ENCODE measurements around the gene ANKRD40.

DNA sequence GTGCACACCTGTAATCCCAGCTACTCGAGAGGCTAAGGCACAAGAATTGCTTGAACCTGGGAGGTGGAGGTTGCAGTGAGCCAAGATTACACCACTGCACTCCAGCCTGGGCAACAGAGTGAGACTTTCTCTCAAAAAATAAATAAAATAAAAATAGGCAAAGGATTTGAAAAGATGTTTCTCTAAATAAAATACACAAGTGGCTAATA lies 9.2 kb upstream of the MYCBPAP start:
- PRO-cap, 2 experiments, result peak in 2 of 2 experiments; most common minus-strand start position 126 of the sequence (in 2)

- PRO-cap, 2 experiments, result no peak in any of the 2 experiments
Observed at GRCh38 chr17:50506076-50506535, 2.1 kb upstream of the MYCBPAP start.

DNA sequence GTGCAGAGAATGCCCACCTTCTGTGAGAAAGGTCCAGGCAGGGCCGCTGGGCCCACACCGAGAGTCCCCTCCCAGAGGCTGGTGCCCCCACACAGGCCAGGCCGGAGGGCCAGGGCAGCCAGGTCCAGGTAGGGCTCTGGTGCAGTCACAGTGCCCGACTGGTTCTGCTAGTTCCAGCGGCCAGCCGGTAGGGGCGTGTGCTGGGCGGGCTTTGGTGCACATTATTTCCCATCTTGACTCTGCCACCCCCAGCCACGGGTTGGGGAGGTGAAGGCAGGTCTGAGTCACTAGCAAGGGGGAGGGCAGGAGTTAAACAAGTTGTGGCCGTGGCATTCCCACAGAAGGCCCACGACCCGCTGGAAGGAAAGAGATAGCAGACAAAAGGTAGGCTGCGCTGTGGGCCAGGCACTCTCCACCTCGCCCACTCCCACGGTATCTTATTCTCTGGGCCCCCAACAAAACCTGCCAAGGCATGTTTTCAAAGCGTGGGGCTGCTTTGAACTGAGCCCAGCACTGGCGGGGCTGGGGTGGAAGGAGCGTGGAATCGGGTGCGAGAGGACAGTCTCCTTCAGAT lies 1.8 kb downstream of the EPN3 start:
- PRO-cap, 2 experiments, result no peak in any of the 2 experiments

- PRO-cap, 2 experiments, result no peak in any of the 2 experiments
Observed at GRCh38 chr17:50536326-50537220, 4.0 kb downstream of the EPN3 start.

- PRO-cap, 2 experiments, result no peak in any of the 2 experiments
Observed at GRCh38 chr17:50635432-50636734, 1.2 kb downstream of the ABCC3 start.

GRCh38 chr17:50707090-50708399 lies at the start of gene ANKRD40:
TSS of gene ANKRD40 (minus strand) at chr17:50707914.
- PRO-cap, 2 experiments, result peak in 2 of 2 experiments; most common plus-strand start chr17:50707360 (in 2); most common minus-strand start chr17:50707247 (in 2)

- PRO-cap, 2 experiments, result no peak in any of the 2 experiments
Observed at GRCh38 chr17:50720399-50720821, 1.0 kb downstream of the LUC7L3 start.

DNA sequence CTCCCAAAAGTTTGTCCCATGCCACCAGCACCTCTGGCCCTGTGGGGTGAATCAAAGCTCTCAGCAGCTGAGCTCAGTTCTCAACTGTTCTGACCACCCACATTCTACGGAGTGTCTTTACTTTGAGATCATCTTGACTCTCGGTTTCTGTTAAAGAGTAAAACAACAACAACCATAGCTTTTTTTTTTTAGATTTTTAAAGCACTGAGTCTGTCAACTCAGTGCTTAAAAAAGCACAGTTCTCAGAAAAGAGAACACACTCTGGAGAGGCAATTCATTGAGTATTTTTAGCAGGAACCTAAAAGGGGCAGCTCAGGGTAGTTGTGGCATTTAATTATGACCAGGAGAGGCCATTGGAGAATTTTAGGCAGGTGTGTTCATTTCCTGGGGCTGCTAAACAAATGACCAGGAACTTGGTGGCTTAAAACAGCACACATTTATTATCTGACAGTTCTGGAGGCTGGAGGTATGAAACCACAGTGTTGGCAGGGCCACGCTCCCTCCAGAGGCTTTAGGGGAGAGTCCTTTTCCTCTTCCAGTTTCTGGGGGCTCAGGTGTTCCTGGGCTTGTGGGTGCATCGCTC lies 6.8 kb upstream of the WFIKKN2 start:
- PRO-cap, 2 experiments, result no peak in any of the 2 experiments

DNA sequence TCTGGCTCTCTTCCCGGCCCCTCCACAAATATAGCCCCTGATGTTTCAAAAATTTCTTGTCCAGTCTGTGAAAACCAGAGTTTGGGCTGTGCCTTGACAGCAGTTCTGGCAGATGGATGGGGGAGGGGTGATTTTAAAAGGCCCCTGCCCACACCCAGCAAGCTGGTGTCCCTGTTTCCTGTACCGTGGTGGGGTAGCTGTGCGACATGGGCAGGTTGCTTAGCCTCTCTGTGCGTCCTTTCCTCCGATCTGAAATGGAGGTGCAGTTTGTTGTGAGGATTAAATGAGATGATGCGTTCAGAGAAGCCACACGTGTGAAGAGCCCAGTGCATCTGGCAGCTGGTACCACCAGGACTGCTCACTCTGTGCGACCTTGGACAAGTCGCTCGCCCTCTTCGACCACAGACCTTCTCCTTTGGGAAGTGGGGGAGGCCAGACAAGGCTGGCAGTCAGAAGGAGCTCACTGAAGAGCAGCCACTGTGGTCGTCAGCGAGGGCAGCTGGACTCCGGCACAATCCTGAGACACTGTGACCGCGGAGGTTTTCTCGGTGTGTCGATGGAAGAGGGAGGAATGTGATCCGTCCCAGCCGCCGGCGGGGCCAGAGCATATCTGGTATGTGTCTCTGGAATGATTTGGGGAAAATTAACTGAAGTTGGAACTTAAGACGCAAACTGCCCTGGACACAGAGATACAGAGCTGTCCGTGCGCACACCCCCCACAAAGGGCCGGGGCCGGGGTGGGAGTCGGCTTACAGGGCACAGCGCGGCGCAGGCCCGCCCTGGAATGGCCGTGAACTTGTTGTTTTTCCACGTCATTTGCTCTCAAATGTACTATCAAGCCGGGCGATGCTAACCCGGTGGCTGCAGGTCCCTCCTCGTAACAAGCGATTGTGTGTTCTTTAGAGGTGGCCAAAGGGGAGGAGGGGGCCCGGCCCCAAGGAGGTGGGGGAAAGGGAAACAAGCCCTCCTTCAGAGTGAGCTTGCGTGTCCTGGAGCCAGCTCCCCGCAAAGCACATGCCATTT lies 655 bp upstream of the WFIKKN2 start:
- PRO-cap, 2 experiments, result no peak in any of the 2 experiments

DNA sequence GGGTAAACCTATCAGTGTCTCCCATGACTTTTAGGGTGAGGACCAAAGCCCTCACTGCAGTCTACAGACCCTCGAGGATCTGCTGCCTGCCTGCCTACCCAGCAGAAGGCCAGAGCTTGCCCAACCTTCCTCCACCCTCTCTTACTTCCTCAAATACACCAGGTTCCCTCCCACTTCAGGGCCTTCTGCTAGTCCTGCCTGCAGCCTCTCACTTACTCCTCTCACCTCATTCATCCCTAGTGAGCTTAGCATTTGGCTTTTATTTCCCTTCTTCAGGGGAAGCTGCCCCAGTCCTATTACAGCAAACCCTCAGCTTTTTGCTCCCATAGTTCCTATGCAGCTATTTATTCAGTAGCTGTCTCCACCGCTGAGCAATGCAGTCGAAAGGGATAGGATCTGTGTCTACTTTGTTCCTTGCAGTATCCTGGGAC lies 17.8 kb upstream of the TOB1 start:
- PRO-cap, 2 experiments, result no peak in any of the 2 experiments

DNA sequence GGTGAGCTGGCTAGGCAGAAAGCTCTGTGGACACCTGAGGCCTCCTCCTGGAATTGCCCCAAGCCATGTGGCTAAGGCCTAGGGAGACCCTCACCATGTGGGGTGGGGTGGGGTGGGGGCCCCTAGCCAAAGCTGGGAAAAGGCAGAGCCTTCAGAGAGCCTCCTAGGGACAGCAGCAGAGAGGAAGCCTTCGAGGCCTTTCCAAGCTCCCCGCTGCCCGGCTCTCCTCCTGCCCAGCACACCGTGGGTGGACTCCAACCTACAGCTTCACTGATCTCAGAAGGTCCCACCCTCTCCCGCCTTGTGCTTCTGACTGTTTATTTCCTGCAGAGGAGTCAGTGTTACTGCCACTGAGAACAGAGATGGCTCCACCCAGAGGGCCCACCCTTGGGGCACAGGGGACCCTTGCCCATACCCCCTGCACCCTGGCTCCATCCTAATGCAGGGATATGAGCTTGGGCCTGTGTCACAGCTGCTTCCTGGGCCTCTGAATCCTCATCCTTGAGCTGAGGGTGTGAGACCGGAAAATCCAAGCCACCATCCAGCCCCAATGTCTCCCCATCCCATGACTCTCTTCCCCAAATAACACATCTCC lies 52.7 kb upstream of the TOB1 start:
- PRO-cap, 2 experiments, result peak in 2 of 2 experiments; most common plus-strand start position 338 of the sequence (in 2); most common minus-strand start position 315 of the sequence (in 2)

DNA sequence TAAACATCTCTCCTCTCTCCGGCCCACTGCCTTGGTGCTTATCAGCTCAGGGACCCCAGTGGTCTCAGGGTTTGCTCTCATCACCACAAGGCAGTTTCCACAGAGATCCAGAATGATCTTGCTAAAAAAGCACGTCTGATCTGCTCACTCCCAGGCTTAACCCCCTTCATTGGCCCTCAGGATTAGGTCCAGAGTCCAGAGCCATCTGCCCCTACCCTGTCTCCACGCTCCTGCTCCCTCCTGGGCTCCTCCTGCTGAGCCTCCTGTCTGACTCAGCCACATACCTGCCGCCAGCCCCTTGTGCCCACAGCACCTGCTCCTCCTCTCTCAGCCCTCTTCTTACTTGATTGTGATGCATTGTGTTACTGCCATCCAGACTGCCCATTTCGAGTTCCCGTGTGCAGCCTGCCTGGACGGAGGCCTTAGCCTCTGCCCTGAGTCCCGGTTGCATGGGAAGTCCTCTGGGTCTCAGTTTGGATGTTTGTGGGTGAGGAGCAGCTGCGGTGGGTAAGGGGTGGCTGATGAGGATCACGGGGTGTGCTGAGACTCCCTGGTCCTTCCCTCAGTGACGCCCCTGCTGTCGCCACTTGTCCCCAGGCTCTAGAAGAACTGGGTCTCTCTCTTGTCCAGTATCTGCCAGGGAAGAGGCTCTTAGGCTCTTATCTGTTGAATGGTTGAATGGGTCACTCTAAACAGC lies 76.2 kb upstream of the TOB1 start:
- PRO-cap, 2 experiments, result no peak in any of the 2 experiments

DNA sequence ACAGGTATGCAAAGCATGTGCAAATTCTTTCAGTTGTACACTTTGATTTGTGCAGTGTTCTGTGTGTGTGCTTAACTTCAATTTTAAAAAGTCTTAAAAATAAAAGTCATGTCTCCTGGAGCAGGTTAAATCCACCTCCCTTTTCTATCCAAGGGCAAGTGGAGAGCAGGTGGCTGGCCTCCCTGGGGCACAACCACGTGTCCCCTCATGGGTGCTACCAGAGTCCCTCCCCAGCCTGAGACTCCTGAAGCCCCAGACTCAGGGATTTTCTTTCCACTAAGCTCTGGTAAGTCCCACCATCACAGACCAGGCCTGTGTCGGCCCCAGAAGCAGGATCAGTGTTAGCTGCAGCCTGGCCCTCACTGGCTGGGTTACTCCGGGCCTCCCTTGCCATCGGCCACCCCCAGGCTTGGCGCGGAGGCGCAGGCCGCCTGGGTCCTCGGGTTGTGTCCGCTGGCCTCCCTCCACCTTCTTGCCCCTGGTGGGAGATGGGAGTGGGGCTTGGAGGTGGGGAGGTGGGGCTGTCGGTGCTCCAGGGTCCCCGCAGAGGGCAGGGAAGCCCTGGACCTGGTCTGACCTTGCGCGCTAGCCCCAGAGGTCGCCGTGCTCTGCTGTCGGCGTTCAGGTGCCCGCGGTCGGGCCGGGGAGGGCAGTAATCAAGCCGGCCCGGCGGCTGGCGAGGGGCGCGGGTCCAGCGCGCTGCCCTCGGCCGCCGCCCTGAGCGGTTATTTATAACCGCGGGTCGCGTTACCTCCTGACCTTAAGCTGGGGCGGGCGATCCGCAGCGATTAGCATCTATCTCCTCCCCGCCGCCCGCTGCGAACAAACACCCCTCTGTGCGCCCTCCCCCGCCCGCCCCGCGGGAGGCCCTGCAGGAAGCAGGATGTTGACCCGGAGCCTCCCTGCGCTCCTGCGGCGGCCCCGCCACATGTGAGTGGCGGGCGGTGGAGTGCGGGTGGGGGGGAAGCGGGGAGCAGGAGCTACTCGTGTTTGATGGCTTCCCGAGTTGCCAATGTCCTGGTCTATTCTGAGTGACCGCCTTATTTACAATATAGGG lies 78.1 kb upstream of the TOB1 start:
- PRO-cap, 2 experiments, result peak in 2 of 2 experiments; most common plus-strand start position 927 of the sequence (in 2); most common minus-strand start position 824 of the sequence (in 2)

DNA sequence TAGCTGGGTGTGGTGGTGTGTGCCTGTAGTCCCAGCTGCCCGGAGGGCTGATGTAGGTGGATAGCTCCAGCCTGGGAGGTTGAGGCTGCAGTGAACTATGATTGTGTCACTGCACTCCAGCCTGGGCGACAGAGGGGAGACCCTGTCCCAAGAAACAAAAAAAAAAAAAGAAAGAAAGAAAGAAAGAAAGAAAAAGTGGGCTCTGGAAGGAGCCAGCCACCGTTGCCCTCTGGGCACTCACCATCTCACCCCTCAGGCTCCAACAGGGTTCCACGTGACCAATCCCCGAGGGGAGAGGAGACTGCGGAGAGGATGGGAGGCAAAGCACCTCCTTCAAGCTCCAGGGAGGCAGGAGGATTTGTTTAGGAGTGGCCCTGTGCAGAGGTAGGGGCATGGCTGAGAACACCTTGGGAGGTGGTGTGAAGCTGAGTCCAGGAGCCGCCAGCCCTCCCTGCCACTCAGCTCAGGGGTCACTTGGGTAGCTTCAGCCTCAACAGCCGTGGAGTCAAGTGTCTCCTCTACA lies 87.4 kb upstream of the TOB1 start:
- PRO-cap, 2 experiments, result no peak in any of the 2 experiments

DNA sequence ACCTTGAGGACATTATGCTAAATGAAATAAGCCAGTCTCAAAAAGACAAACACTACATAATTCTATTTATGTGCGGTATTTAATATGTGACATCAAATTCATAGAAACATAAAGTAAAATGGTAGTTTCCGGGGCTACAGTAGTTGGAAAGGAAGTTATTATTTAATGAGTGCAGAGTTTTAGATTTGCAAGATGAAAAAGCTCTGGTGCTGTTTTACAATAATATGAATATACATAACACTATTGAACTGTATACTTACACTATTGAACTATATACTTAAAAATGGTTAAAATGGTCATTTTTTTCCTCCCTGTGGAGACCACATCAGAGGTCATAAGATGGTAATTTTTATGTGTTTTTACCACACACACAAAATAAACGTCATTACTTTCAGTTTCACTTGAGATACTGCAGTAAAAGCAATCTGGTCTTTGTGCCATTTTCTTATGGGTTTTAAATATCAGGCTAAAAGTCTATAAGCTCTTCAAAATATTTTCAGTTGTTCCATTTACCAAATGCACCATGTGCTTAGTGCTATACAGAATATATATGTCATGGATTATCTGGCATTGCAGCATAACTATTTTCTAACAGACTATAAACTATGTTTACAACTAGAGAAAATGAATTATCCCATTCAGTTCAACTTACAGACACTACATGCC lies 90.9 kb downstream of the SPAG9 start:
- PRO-cap, 2 experiments, result peak in 2 of 2 experiments; most common plus-strand start position 459 of the sequence (in 2); most common minus-strand start position 298 of the sequence (in 1)

GRCh38 chr17:51260663-51261378 lies 475 bp downstream of the UTP18 start:
- PRO-cap, 2 experiments, result peak in 2 of 2 experiments; most common plus-strand start chr17:51261043 (in 2); most common minus-strand start chr17:51260928 (in 2)

DNA sequence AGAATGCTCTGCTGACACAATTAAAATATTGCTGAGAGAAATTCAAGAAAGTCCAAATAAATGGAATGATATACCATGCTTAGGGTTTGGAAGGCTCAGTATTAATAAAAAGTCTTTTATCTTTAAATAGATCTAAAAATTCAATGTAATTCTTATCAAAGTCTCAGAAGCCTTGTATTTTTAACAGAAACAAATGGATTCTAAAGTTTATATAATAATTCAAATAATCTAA lies 180.6 kb downstream of the CA10 start:
- PRO-cap, 2 experiments, result no peak in any of the 2 experiments

DNA sequence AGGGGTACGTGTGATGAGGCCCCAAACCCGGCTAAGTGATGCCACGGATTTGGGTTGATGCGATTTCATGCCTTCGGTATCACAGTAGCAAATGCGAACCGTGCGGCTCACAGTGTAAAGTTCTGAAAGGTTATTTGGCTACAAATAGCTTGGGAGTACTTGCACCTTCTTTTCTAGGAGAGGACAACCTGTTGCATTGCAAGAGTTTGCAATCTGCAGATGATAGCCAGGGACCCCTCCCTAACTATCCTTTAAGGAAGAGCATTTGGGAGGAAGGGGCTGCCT lies 1.5 kb downstream of the HLF start:
- PRO-cap, 2 experiments, result no peak in any of the 2 experiments

GRCh38 chr17:55273037-55274318 lies 8.7 kb downstream of the HLF start:
- PRO-cap, 2 experiments, result no peak in any of the 2 experiments

GRCh38 chr17:55426812-55427450 lies 5.3 kb upstream of the MMD start:
- PRO-cap, 2 experiments, result no peak in any of the 2 experiments